H7 (cell line): ENCODE data around the genes CDK5R2, STK16 and TMEM198.

DNA sequence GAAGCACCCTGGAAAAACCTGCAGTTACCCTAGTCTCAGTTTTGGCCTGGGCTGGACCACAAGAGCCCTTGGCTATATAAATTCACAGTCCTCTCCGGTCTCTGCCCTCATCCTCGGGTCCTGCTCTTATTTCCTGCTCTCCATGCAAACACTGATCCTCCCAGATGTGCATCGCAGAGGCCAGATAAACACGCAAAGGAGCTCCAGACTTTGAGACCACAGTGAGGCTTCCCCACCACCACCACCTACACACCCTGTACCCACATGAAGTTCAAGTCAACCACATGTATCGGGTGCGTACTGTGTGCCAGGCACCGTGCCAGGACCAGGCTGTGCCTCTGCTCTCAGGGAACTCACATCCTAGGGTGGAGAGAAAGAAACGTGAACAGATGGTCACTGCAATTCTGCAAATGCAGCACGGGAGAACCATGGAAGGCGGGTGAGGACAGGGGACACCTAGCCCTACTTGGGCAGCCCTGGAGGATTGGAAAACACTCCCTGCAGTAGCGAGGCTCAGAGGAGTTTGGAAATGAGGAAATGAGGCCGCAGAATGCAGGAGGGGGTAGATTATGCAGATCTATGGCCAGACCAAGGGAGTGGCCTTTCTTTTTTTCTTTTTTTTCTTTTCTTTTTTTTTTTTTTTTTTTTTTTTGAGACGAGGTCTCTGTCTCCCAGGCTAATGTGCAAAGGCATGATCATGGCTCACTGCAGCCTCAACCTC is 7.5 kb downstream of the CTDSP1 start:
- RAMPAGE, long total RNA: no peak

GRCh38 chr2:218671251-218671845 is 454 bp downstream of the RNF25 start:
- RAMPAGE, long total RNA: no peak

GRCh38 chr2:218834635-218835202 is 24.9 kb upstream of the WNT6 start:
- RAMPAGE, long total RNA: no peak

DNA sequence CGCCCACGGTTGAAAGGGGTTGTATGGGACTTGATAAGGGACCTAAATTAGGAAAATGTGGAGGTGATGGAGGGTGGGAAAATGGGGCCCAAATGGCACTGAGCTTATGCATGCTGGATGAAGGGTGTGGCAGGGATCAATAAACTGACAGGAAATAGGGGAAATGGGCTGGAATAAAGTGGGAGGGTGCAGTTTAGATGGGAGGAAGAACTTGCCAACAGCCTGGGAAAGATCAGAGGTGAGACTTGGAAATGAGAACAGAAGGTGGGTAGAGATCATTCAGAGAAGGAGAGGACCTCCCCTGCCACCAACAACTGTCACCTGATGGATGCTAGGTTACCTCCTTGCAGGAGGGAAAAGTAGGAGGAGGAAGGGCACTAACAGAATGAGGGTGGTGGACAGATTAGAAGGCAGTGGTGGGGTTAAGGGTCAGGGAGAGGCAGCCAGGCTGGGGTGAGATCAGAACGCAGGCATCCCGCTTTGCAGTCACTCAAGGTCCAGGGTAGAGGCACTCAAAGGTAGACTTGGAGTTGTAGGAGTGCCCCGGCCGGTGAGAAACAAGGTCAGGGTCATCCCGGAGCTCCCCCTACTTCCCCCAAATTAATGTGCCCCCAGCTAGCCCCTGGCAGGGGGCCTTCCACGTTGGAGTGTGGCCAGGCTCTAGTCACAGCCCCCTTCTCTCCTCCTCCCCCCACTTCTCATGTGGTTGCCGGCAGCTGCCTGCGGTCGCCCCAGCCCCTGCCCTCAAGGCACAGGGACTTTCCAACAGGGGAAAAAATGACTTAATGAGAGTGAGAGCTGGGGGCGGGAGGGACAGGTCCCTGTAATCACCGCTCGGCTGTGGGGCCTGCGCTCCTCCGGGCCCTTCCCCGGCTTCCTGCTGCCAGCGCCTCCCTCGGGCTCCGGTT is 15.5 kb downstream of the WNT10A start:
- RAMPAGE, long total RNA: no peak

- RAMPAGE, long total RNA: no peak
Measured at GRCh38 chr2:218959315-218960076, at the start of gene CDK5R2. Gene CDK5R2, plus strand, starts transcription at chr2:218959666.

- RAMPAGE, long total RNA: no peak
Measured at GRCh38 chr2:219001866-219002383, 8.7 kb upstream of the CRYBA2 start.

DNA sequence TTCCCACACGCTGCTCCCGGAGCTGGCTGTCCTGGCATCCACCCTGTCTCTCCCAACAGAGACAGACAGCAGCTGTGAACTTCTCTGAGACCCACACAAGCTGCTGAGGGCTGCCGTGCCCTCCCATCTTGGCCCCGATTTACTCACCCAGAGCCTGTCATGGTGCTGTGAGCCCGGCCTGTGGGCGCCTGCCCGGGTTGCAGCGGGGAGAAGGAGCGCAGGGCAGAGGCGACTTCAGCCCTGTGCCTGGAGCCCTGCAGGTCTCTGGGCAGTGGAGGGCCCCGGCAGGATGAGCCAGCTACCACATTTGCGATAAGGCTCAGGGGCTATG is 3.3 kb upstream of the ABCB6 start:
- RAMPAGE, long total RNA: no peak

- RAMPAGE, long total RNA: no peak
Measured at GRCh38 chr2:219223876-219224522, 5.2 kb upstream of the ABCB6 start.

DNA sequence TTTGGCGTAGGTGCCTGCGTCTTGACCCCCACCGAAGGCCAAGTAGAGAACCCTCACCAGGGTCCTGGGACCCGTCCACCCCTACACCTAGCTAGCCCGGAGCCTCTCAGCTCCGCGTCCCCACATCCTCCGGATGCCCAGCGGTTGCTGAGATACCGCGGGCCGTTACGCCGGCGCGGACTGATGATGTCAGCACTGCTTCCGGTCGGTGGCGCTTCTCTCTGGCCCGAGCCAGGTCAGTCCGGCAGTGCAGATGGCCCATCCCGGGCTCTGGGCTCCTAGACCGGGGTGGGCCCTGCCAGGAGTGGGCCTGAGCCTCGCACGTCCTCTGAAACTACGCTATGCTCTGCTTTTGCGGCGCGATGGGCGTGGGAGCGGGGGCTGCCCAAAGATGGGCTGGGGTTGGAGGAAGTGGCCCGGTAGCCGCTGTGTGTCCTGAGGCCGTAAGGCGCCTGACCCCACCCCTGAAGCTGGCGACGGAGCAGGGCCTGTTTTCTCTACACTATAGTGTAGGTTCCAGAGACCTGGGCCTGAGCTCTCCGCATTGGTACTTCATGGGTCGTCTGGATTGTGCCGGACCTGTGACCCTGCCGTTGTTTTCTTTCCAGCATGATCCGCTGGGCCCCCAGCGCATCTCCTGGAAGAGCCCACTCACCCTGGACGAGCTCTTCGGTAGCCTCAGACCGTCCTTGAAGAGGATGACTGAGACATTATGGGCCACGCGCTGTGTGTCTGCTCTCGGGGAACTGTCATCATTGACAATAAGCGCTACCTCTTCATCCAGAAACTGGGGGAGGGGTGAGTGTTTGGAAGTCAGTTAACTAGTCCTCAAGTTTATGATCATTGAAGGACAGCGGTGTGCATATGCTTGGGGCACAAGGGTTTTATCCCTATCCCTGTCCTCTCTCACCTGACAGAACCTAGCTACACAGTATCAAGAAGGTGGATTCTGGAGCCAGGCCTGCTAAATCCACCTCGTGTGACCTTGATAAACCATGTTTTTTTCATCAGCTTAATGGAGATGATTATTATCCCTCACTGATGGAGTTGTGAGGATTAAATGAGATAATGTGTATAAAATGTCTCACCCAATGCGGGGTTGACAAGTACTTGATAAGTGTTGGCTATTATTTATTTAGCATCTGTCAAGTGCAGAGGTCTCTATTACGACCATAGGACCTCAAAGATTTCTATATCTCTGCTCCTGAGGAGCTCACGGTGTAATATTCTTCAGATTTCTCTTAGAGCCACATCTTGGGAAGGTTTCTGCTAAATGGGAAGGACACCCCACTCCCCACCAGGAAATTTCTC is at the start of gene STK16:
Gene STK16 (plus strand): TSS at position 192 of the 1,311 bp plus-strand sequence.
- RAMPAGE, long total RNA: start-site peak on the plus strand centred at position 208 of the sequence, 33 bp wide, 120 reads

- RAMPAGE, long total RNA: no peak
Measured at GRCh38 chr2:219307468-219307951, 1.7 kb downstream of the PTPRN start.

DNA sequence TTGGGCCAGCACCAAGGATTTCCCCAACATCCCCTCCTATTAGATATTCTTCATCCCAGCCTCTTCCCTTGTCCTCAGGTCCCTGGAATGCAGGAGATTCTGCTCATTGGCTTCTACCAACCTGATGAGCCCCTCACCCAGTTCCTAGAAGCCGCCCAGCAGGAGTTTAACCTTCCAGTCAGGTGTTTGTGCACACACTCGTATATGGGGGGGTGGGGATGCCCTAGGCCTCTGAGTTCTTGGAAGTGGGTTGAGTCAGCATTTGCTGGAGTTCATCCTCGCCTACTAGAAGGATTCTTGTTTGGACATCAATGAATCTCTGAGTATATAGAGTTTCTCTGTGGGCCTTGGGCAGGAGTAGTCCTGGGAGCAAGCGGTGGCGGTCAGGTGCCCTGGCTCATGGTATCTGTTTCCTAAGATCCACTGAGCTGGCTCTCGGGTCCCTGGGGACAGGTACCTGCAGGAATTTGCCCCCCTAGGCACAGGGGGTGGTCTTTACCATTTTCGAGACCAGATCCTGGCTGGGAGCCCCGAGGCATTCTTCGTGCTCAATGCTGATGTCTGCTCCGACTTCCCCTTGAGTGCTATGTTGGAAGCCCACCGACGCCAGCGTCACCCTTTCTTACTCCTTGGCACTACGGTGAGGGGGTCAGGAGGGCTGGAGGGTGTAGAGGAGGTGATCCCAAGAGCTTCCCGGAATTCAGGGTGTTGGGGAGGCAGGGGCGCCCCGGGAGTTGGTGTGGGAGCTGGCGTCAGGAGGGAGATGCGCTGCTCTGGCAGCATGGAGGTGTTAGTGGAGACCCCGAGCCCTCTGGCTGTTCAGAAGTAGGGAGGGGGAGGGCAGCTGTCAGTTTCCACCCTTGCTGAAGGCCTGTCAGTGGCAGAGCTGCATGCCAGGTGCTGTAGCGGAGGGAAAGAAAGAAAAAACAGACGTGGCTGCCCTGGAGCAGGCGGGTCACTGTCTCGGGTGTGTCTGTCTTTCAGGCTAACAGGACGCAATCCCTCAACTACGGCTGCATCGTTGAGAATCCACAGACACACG is 3.0 kb downstream of the GMPPA start:
- RAMPAGE, long total RNA: no peak

GRCh38 chr2:219508166-219508520 is 6.1 kb upstream of the ASIC4 start:
- RAMPAGE, long total RNA: no peak

GRCh38 chr2:219509490-219510624 is 4.4 kb upstream of the ASIC4 start:
- RAMPAGE, long total RNA: no peak

DNA sequence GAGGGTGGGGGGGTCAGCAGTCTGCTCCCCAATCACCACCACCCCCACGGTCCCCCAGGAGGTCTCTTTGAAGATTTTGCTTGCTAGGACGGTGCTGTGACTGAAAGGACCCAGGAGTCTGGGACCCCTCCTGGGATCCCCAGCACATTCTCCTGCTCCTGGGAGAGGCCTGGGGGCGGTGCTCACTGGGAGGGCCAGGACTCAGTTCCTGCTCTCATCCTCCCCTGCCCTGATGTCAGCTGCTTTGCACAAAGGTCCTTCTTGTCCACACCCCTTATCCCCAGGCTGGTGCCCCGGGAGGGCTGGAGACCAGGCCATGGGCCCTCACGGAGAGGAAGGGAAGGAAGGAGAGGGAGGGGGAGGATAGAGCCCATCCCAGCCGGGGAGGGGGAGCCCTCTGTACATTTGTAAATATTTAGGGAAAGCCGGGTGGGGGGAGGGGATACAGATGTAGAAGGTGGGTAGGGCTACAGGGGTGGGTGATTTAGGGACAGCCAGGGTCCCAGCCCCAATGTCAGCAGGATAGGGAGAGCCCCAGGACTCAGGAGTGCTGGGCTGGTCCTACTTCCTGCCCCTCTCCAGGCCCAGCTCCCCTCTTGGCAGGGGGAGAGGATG is 5.5 kb downstream of the CHPF start:
- RAMPAGE, long total RNA: no peak

DNA sequence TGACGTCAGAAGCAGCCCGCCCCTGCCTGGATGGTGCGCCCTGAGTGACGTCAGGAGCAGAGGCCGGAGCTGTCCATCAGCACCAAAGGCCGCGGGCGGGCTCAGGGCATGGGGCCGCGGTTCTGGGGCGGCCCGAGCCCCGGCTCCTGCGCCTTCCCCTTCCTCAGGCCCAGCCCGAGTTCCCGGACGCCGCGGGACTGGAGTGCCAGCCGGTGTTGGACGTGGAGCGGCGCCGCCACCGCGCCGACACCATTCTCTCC is at the start of gene TMEM198:
Gene TMEM198 (plus strand): TSS at position 50 of the 260 bp plus-strand sequence.
- RAMPAGE, long total RNA: no peak

DNA sequence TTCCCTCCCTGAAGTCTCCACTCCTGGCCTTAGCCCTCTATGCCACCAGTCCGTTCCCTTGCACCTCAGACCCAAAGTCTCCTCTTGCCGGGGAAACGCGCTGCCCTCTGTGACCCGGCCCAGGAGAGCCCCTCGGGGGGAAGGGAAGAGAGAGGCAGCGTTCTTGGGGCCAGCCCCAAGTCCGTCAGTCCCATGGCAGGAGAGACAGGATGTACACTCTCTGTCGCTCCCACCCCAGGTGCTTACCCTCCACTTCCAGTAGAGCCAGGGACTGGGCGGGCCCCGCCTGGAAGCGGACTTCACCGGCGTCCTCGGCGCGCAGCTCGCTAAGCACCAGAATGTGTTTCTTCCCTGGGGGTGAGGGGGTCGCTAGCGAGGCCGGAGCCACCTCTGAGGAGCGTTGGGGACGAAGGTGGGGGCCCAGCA is 8.1 kb downstream of the TMEM198 start:
- RAMPAGE, long total RNA: no peak

DNA sequence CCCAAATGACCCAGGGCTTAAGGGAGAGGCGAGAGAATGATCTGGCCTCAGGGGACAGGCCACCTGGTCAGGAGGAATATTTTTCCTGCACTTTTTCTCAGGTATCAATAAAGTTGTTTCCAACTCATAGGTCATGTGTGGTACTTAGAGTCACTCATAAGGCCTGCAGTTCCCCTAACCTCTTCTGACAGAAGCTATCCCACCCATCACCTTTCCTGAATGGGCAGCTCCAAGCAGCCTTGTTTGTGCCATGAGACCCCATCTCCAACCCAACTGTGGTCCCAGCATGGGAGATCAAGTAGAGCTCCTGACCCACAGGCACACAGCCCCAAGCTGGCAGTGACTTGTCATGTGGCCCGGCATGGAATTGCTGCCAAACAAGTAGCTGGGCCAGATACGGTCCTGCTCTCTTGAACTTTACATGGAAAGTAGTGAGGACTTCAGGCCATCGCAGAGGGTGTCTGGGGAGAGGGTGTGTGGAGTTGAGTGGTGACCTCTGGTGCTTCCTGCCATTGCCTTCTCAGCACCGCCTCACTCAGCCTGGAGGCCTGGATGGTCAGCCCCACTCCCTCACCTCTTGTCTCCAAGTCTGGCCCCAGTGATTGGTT is 11.0 kb upstream of the SLC4A3 start:
- RAMPAGE, long total RNA: no peak

DNA sequence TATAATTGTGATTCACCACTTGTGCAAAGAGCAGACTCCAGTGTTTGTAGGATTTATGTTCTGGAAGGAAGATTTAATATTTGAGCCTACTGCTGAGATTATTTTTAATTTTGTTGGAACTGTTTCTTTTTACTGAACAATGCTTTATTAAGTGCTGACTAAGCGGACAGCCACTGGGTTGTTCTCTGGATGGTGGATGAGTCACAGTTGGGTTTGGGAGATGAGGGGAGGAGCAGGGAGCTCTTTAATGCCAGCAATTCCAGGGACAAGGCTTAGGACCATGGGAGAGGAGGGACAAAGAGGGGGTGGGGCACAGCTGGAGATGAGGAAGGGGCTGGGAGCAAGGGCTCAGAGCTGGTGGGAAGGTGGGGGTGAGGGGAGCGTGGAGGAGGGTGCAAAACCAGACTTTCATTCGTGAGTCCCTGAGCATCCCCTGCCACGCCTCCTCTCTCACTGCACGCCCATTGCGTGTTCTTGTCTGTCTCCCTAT is 18.2 kb downstream of the SLC4A3 start:
- RAMPAGE, long total RNA: no peak

DNA sequence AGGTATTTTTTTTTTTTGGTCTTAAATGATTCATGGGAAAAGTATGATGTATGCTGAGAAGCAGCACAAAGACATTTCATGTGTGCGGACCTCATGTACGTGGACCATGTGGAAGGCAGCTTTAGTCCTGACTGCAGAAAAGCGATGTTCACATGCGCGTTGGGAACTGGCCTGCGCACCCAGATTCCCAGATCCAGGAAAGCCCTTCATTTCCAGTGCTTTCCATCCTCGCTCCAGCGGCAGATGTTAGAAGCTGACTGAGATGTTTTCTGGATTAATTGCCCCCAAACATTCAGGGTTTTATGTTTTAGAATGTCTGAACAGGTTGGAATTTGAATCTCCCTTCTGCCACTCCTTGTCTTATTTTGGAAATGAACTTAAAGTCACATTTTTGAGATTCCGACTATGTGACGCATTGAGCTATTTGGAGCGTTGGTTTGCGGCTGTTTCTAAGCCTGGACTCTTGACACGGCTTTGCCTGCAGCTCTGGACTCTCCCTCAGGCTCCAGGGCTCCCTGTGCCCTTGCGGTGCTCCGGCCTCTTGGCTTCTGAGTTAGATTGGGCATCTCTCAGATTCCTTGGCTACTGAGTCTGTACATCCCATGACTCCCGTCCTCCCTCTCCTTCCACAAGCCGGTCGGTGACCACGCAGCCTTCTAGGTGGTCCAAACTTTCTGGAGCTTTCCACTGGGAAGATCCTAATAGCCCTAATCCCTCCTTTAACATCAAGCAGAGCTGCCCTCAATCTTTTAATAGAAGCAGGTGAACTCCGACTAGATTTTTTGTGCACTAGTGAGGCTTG is 61.6 kb downstream of the SLC4A3 start:
- RAMPAGE, long total RNA: no peak

- RAMPAGE, long total RNA: no peak
Measured at GRCh38 chr2:220265330-220265617, 637.8 kb downstream of the SLC4A3 start.